Calu3 (cell line): ENCODE measurements around the genes NALF2, IGBP1, DGAT2L6 and AWAT1.

GRCh38 chrX:66728818-66729394 lies 90.0 kb upstream of the EDA2R start:
- PRO-cap, result no peak

- PRO-cap, result no peak
Measured at GRCh38 chrX:67784775-67785021, 240.9 kb downstream of the AR start.

DNA sequence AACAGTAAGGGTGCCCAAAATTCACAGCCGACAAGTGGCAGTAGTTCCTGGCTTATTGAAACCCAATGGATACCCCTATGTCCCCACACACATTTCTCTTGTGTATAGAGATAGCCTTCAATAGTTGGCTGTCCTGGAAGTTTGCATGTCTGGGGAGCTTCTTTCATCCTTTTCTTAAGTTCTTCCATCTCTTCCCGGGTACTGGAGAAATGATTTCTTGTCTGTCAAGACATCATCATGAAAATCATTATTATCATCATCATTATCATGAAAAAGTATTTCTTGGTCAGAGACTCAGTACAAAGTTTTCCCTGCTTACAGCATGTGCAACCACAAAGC lies 223.3 kb downstream of the OPHN1 start:
- PRO-cap, result no peak

DNA sequence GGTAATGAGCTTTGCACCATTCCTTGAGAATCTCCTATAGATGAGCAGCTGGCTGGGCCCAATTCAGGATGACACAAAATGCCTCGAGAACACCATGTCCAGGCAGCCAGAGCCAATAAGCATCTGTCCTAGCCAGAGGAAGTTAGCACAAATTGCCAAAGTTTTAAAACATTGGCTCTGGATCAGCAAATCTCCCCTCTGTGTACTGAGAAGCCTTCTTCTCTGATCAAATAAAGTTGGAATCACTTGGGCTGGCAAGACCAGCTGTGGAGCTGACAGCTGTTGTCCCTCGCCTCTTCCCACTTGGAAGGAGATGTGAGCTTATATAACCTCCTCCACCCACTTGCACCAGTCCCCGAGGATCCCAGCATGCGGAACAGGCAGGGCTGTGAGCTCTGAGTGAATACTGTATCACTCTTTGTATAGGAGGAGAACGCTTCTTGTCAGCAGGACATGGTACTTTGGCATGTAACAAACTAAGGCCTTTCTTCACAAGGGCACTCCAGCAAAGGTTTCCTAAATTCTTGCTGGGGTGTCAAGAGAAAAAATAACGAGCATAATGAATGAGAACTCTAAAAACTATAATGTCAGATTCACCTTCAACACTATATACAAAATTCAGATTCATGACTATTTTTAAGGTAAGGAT lies 183.8 kb downstream of the OPHN1 start:
- PRO-cap, result no peak

- PRO-cap, result no peak
Measured at GRCh38 chrX:68533934-68534745, 35.3 kb downstream of the YIPF6 start.

DNA sequence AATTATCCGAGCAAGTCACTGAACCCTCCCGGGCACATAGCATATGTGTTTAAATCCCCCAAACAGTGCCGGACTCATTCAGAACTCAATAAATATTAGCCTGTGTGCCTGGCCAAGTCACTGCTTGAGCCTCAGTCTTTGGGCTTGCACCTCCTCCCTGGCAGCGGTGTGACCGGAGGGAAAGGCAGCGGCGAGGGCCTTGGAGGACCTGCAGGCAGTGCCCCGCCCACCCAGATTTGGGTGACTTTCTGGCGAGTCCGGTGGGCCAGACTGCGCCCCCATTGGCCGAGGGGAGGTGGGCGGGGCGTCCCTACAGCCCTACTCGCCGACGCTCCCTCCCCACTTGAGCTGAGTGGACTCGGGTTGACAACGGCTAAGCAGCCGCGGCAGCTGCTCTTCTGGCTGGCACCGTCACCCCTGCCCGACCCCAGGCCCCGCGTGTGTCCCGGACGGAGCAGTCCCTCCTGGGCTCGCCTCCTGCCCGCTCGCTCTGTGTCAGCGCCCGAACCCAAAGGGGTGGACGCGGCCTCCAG lies 45.9 kb downstream of the STARD8 start:
- PRO-cap, result unidirectional peak, plus-strand start at position 351 of the sequence

- PRO-cap, result no peak
Measured at GRCh38 chrX:68697050-68697712, 49.7 kb downstream of the STARD8 start.

DNA sequence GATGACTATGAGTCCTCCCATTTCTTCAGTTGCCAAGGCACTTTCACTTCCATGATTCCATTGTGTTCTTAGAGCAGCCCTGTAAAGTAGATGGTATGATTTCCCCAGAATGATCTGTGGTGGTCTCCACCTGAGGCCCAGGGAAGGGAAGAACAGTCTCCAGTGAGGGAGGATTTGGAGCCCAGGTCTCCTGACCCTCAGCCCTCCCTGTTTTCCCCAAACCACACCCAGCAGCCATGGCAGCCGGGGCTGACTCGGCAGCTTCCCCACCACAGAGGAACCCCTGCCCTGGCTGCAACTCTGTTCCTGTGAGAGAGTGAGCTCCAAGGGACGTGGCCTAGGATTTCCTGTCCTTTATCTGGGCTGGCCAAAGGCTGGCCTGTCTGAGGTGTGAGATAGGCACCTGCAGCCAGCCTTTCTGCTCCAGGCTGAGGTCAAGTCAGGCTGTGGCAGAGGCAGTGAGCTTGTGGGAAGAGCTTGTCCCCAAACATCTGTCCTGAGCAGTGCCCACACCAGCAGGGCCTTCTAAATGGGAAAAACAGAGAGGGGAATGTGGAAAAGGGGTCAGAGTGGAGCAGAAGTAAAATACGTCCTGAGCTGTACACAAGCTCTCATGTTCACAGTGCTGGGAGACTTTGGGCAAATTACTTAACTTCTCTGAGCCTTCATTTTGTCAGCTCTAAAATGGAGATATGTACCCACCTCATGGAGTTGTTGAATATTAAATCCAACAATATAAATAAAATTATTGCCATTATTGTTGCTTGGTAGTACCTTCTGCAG lies 52.9 kb downstream of the STARD8 start:
- PRO-cap, result no peak

DNA sequence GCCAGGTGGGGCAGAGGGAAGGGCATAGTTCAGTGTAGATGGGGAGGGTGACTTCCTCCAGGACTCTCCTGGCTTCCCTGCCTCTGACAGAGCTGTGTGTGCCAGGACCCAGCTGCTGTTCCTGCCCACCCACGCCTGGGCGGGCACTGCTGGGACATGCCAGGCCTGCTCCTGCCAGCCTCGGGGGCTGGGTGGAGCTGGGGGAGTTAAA lies 5.5 kb downstream of the EFNB1 start:
- PRO-cap, result no peak

DNA sequence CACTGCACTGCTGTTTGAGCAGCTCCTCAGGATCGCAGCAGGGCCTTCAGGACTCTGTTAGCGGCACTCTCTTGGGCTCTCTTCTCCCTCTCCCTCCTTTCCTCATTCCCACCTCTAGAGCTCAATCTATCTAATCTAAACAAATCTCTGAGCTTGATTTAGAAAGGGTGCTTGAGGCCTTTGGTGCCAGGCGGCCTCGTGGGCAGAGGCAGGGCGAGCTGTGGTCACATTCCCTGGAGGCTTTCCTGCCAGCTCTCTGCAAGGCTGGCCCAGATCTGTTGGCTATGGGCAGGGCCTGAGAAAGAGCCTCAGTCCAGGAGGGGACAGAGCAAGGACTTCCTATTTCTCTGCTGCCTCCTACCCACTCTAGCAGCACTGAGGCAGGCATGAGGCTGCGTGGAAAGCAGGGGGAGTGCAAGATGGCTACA lies 38.6 kb downstream of the PJA1 start:
- PRO-cap, result no peak

DNA sequence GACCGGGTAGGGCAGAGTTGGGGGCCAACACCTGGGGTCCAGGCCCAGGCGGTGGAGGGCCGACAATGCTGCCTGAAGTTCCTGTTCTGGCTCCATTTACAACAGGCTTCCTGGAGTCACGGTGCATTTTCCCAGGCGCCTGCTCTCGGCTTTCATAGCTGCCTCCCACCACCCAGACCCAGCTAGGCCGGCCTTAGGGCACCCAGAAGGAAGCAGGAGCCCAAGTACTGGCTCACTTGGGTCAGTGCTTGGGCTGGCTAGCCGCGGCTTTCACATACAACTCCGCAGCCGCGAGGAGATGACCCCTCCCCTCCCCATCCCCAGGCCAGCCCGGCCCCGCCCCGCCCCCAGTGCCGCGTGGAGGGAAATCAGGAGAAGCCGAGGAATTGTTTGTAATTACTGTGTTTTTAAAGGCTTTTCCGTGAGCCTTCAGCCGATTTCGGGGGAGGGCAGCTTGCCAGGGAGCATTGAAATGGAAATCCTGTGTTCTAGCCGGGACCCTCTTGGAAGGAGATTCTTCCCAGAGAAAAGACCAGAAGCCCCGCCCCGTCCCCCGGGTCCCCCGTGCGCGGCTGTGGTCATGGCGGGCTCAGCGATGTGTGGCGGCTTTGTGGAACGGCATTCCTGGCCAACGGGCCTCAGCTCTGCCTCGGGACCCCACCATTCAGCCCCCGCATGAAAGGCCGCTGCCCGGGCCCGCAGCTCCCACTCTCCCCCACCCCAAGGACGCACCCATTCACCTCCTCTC lies 28.5 kb downstream of the PJA1 start:
- PRO-cap, result no peak

- PRO-cap, result no peak
Measured at GRCh38 chrX:69137371-69137941, 27.8 kb downstream of the PJA1 start.

- PRO-cap, result unidirectional peak, plus-strand start at chrX:69164662
Measured at GRCh38 chrX:69164181-69164927, 899 bp downstream of the PJA1 start.

- PRO-cap, result no peak
Measured at GRCh38 chrX:69277863-69278422, 112.7 kb upstream of the PJA1 start.

DNA sequence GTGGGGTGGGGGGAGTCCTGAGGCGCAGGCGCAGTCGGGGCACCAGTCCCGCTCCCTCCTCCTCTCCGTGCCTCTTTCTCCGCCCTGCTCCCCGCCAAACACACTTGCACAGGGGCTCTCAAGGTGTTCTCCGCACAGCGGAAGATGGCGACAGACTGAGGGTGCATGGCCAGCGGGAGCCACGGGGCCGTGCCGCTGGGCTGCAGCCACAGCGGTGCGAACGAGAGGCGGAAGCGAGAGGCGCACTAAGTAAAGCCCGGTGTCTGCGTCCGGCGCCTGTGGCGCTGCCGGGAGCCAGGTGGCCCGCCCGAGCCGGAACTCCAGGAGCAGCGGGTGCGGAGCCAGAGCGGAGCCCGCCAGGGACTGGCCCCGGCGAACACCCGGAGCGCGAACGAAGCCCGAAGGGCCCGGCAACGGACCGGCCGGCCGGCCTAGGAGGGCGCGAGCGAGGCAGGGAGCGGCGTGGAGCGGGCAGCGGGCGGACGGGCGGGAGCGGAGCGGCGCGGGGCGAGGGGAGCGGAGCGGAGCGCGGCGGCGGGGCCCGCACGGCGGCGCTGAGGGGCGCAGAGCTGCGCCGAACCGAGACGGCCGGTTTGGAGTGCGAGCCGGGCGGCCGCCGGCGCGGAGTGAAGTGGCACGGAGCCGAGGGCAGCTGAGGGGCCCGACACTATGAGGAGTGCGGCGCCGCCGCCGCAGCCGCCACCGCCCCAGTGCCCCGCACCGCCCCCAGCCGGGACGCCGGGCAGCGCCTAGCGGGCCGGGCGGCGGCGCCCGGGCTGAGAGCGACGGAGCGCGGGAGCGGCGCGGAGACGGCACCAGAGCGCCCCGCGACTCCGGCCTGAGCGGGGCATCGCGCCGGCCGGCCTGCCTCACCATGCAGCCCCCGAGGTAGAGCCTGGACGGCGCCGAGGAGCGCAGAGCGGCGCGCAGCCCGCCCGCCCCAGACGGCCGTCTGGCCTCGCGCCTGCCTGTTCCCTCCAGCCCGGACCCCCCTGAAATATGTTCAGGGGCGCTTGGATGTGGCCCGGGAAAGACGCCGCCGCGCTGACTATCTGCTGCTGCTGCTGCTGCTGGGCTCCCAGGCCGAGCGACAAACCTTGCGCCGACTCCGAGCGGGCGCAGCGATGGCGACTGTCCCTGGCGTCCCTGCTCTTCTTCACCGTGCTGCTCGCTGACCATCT lies at the start of gene NALF2:
Gene NALF2 (plus strand): TSS at position 43 of the 1,181 bp plus-strand sequence.
- PRO-cap, result bidirectional peak, plus-strand start at position 133 of the sequence, minus-strand start outside the sequence

- PRO-cap, result no peak
Measured at GRCh38 chrX:69651236-69652210, 35.6 kb downstream of the EDA start.

DNA sequence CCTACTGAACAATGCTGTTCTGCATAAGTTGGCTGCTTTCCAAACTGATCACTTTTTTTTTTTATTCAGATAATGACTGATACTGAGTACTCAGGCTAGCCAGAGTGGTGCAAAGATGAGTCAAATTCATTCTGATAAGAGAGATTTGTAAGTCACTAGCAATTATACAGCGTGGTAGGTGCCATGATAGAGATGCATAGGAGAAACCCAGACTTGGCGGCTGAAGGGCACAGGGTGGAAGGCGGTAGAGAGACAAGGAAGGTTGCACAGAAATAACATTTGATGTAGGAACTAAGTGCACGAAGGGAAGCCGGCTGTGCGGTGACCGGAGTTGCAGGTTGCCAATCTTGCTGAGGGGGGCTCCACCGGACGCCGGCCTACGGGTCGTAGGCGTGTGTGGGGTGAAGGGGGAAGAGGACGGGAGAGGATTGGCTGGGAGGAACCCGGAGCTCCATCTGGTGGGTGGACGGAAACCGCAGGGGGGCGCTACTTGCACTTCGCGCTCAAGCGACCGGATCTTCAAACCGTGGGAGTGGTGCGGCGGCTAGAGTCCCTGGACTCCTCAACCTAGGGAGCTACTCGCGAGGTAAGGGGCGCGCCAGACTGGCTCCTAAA lies at the start of gene IGBP1:
Gene IGBP1 (plus strand): TSS at position 493 of the 615 bp plus-strand sequence.
- PRO-cap, result bidirectional peak, plus-strand start at position 506 of the sequence, minus-strand start at position 398 of the sequence

GRCh38 chrX:70171609-70171981 lies 5.7 kb upstream of the DGAT2L6 start:
- PRO-cap, result no peak

DNA sequence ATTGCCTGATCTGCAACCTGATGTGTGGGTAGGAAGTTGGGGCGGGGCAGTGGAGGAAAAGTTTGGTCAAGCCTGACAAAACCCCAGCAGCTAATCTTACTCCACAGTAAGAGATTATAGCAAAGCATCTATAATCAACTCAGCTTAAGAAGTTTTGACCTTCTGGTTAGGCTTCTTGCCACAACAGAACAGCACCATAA lies at the start of gene DGAT2L6:
Gene DGAT2L6 (plus strand): TSS at position 103 of the 200 bp plus-strand sequence.
- PRO-cap, result no peak

DNA sequence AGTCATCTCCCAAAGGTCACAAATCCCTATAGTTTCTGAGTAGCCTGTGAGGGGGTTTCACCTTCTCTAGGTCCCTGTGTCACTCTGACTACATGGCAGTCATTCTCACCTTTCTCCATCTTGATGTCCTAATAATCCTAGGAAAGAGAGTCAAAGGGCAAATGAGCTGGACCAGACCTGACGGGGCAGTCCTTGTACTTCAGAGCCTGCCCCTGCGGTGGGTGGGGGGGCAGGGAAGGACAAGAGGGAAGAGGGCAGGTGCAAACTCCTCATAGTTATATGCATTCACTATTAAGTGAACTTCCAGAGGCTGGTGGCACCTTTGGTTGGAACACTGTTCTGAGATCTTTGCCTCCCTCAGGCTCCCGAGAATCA lies at the start of gene AWAT1:
Gene AWAT1 (plus strand): TSS at position 334 of the 375 bp plus-strand sequence.
- PRO-cap, result no peak